AG09319 (cell line): ENCODE measurements around the genes MAG, KRTDAP, RBM42 and TBCB.

GRCh38 chr19:35110869-35111424, 4.7 kb upstream of the FXYD3 start:
- RRBS, result no CpG with 5 or more reads among the region's 10 CpGs

DNA sequence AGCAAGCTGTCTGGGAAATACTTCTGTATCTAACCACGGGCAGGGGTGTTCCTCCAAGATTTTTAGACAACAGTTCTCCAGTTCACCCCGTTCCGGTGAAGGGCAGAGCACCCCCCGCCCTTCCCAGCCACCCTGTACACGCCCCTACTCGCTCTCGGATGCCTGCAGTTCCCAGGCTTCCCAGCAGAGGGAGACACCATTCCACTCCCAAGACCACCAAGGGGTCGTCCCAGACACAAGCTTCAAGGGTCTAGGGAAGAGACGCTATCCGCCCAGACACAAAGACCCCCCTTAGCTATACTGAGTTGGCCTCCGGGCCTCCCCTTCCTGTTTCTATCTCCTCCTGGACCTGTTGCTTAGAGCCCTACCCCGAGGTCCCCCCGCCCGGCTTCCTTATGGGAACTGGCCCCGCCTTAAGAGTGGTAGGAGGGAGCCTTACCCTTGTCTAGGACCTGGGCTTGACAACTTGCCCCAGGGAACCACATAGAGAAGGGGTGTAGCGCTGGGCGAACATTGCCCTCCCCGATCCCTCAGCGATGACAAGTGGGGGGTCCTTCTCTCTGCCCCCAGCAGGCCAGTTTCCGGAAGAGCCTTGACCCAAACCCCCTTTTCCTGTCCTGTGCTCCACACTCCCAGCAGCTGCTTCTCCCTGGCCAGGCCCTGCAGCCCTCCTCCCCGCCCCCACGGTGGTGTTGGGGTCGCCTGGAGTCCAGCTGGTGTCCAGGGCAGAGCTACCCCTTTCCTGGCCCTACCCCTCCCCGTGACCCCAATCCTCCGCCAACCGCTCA, 836 bp upstream of the FXYD3 start:
- RRBS, result 4% methylated on average over 4 of the region's 26 CpGs

DNA sequence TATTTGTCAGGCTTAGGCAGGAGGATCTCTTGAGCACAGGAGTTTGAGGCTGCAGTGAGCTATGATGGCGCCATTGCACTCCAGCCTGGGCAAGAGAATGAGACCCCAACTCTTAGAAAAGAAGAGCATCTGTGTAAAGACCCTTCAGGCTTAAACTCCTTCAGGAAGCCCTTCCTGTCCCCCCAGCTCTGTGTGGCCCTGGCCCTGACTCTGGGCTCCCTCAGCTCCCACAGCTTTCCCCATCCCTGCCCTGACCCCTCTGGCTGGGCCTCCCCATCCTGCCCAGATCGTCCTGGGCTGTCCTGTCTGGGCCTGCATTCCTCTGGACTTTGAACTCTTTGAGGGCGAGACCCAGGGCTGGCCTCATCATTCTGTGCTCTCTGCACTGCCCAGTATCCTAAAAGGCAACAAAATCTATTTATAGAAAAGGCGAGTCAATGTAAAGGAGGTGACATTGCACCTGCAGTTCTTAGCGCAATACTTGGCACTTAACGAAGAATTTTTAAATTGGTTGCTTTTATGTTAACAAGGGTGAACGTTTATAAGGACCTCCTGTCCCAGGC, 4.2 kb downstream of the LGI4 start:
- RRBS, result no CpG with 5 or more reads among the region's 7 CpGs

GRCh38 chr19:35138419-35138724, 252 bp upstream of the FXYD1 start:
- RRBS, result no CpG with 5 or more reads among the region's 7 CpGs

GRCh38 chr19:35156399-35157073, 2.0 kb downstream of the FXYD5 start:
- RRBS, result no CpG with 5 or more reads among the region's 9 CpGs

- RRBS, result no CpG with 5 or more reads among the region's 8 CpGs
Observed at GRCh38 chr19:35196782-35197367, 31.7 kb downstream of the FAM187B start.

DNA sequence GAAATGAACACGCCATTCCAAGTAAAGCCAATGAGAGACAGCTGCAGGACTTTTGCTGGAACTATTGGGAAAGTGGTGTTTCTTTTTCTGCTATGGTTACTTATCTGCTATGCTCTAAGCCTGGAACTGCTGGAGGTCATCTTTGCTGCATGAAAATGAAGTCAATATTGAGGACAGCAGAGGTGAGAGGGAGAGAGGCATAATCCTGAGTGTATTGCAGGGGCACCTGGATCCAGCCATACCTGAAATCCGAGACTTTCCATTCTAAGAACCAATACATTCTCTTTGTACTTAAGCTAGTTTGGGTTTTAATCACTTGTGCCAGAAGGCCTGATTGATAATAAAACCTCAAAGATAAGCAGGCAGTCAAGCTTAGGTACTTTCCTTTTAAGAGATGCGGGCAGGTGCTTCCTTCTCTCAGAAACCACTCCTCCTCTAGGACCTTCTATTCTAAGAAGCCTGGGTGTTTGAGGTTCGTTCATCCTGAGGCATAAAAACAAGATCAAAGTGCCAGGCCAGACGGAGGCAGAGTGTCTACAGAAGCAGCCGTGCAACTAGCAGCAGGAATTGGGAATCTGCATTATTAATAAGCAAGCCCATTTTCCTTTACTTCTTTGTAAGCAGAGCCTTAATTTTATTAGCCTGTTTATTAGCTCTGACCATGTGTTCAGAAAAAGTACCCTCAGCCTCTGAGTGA, 22.2 kb downstream of the FAM187B start:
- RRBS, result no CpG with 5 or more reads among the region's 6 CpGs

DNA sequence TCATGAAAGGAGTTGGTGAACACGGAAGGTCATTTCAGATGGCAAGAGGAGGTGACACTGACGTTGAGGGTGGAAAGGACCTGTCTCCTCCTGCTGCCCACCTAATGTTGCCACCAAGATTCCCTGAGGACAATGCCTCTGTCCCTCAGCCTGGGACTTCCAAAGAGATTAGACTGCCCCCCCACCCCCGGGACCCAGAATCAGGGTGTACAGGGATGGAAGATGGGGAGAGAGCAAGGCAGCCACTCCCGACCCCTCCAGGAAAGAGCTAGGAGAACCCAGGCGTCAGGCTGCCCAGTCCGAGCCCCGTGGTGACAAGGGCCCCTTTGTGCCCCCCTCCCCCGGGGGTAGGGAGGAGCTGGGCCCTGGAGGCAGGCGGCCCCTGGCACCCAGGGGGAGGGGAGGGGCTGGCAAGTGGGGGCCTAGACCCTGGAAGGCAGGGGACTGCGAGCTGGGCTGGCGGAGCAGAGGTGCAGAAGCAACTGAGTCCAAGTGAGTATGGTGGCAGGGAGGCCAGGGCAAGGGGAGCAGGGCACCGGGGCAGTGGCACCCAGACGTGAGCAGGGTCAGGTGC, at the start of gene MAG:
Gene MAG, plus strand, starts transcription at position 449 of the 574 bp plus-strand sequence.
- RRBS, result no CpG with 5 or more reads among the region's 13 CpGs

DNA sequence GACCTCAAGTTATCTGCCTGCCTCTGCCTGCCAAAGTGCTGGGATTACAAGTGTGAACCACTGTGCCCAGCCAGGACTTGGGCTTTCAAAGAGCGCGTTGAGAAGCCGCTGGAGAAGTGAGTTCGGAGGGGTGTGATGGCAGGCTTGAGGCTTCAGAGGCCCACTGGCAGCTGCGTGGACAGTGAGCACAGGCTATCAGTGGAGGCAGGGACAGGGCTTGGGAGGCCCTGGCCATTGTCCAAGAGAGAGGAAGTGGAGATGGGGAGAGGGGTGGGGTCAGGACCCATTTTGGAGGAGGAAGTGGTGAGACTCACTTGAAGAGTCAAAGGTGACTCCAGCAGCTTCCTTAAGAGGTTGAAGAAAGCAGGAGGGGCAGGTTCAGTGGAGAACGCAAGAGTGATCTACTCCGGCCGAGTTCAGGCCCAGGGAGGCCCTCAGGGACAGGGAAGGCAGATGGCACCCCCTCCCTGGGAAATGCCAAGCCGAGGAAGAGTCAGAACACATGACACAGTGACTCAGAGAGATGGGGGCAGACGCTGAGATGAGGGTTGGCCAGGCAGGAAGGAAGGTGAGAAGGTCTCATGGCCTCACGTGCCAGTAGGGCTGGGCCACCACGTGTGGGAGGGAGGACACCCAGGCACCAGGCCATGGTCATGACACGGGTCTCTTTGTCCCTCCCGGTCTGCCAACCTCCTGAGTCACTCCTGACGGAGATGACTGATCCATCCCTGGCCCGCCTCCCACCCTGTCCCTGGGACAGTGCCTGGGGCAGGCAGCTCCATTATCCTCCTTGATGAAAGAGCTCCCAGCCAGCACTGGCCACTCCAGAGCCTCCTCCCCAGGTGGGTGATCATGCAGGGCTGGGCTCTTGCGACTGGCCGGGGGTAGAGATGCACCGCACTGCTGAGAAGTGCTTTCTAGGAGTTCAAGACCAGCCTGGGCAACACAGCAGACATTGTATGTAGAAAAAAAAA, 10.1 kb upstream of the CD22 start:
- RRBS, result no CpG with 5 or more reads among the region's 19 CpGs

- RRBS, result no CpG with 5 or more reads among the region's 3 CpGs
Observed at GRCh38 chr19:35399307-35399627, 28.4 kb downstream of the GPR42 start.

DNA sequence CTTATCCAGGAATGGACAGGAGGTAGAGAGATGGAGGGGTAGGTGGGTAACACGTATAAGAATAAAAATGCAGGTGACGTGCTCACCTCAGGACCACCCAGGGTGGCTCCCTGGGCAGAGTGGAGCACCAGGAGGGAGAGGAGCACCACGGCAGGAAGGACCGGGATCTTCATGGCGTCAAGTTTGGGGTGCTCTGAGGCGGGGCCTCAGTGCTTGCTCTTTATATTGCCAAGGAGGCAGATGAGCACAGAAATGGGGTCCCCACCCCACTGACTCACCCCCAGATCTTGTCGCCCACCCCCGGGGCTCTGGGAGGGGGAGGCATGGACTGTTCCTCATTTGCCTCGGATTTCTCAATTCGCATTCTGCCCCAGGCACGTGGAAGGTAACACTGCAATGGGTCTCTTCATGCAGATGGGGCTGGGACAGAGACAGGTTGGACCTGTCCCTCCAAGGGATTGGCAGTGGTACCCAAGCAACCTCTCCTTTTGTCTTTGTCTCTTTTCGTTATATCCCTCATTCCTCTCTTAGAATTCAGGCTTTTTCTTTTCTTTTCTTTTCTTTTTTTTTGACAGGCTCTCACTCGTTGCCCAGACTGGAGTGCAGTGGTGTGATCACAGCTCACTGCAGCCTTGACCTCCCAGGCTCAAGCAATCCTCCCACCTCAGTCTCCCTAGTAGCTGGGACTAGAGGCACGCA, at the start of gene KRTDAP:
Gene KRTDAP, minus strand, starts transcription at position 195 of the 699 bp plus-strand sequence.
- RRBS, result no CpG with 5 or more reads among the region's 14 CpGs

DNA sequence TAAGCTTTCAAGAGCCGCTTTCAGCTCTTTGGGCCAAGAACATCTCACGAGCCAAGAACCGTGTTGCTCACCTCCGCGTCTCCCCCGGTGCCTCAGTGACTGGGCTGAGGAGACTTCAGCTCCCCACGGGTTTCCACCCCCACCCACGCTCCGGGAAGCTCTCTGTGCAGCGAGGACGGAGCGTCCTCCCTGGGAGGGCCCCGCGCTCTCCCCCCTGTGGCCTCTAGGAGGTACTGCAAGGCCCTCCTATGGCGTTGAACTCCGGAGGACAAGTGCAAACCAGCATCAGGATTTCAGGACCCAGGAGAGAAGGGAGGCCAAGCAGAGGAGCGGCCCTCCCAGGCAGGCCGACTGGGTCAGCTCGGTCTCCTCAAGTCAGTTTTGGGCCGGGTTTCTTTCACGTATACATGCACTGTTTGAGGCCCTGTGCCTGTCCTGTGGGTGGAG, 5.1 kb upstream of the KRTDAP start:
- RRBS, result 3% methylated on average over 4 of the region's 21 CpGs

DNA sequence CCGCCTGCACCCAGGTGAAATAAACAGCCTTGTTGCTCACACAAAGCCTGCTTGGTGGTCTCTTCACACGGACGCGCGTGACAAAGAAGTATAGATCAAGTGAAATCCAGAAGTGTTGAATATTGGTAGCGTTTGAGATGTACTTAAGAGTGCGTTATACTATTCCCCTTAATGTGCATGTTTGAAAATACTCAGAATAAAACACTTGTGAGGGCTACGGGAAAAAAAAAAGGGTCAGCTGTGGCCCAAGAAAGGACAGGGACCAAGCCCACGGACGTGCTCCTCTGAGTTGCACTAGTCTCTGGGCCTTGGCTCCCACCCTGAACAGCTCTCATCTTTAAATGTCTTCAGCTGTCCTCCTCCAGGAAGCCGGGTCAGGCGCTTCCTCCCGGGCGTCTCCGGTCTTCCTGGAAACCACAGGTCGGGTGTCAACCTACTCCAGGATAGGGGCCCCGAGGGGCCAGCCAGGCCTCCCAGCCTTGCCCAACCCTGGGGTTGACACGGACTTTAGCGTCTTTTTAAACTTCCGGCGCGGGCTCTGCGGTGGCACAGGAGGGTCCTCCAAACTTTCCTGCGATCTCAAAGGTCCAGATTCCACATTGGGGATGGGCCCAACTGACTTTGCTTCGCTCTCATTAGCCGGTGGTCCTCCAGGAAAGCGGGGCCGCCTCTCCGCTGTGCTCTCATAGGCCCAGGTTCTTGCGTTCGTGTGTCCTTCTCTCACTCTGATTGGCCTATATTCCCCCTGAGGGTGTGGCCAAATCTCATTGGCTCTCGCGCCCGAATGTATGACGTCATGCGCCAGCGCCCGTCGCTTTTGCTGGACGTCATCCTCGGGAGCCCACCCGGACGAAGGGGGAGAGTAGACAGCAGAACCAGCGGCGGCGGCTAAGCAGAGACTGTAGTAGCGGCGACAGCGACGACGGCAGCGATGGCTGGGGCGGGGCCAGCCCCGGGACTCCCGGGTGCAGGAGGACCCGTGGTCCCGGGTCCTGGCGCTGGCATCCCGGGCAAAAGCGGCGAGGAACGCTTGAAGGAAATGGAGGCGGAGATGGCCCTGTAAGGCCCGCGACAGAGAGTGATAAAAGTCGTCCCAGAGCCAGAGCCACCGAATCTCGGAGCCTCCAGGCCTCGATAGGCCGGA, at the start of gene RBM42:
Gene RBM42, plus strand, starts transcription at position 814 of the 1,144 bp plus-strand sequence.
- RRBS, result no CpG with 5 or more reads among the region's 70 CpGs

- RRBS, result no CpG with 5 or more reads among the region's 26 CpGs
Observed at GRCh38 chr19:35719251-35719810, 1.5 kb downstream of the KMT2B start.

GRCh38 chr19:35772049-35772593, 3.2 kb upstream of the ARHGAP33 start:
- RRBS, result no CpG with 5 or more reads among the region's 10 CpGs

GRCh38 chr19:35843662-35844252, 8.5 kb downstream of the NPHS1 start:
- RRBS, result 10% methylated on average over 3 of the region's 26 CpGs

DNA sequence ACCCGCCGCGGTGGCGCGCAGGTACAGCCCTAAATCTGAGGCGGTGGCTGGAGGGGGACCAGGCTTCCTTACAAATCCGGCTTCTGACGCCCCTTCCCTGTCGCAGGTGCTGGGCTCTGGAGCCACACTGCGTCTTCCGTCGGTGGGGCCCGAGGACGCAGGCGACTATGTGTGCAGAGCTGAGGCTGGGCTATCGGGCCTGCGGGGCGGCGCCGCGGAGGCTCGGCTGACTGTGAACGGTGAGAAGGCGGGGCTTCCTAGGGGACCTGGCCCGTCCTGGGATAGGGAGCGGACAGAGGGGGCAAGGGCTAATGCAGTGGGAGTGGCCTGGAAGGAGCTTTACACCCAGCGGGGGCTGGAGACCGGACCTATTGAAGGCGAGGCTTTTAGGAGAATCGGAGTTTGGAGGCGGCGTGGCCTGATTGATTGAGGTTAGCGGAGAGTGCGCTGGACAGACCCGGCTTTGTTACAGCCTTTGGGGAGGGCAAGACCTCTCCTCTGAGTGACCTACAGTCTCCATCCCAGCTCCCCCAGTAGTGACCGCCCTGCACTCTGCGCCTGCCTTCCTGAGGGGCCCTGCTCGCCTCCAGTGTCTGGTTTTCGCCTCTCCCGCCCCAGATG, 4.4 kb downstream of the KIRREL2 start:
- RRBS, result 10% methylated on average over 6 of the region's 40 CpGs

DNA sequence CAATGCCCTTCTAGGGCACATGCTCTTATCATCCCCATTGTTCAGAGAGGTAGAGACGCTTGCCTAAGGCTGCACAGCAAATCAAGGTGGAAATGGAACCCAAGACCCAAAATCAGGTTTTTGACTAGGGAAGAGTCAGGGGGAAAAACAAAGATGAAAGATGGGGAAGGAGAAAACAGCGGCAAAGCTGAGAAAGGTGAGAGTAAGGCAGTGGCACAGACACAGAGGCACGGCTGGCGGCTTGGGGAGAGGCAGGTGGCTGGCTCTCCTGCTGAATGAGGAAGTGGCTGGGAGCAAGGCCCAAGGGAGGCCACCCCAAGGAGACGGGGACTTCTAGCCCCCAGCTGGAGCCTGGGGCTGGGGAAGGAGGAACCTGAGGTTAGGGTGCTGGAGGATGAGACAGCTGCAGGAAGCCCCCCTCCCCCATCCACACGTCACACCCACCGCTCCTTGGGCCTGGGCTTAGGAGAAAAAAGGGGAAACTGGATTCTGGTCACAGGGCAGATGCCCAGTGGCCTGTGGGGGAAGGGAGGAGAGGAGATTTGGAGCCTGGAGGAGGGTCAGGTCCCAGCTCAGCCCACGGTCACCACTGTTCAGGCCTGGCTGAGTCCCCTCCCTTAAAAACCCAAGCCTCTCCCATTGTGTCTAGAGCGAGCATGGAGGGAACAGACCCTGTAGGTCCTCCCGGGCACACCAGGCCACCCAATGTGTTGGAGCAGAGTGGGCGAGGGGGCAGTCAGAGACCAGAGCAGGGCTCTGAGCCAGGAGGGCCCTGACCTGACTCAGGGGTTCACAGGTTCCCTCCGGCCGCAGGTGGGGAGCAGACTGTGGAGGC, 1.2 kb upstream of the TYROBP start:
- RRBS, result no CpG with 5 or more reads among the region's 13 CpGs

DNA sequence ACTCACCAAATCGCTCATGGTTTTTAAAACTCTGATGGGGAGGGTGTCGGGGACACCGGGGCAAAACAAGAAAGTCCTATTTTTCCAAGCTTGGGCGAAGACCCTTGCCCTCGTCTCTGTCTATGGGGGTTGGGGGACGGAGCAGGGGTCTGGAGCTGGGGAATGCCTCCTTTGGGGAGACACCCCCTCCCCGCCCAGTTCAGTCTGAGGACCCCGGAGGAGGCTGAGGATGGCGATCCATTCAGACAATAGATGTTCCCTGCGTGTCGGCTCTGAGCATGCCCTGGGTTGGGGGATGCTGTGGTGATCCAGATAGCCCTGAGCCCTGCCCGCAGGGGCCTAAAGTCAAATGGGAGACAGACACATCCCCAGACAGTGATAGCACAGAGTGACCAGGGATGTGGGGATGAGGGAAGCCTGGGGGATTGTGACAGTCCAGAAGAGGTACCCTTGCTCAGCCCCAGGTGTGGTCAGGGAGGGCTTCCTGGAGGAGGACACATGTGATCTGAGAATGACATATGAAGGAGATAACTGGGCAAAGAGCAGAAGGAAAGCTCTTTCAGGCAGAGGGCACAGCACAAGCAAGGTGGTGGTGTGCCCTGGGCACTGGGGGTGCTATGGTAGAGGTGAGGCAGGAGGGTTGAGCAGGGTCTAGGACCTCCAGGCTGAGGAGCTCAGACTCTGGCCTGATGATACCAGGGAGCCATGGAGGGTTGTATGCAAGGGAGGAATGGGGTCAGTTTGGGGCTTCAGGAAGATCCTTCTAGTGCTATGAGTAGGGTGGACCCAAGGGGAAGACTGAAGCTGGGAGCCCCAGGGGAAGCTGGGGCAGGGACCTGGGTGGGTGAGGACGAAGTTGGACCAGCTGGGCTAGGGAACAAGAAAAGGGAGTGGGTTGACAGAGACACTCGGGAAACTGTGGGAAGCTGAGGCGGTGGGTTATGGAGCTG, 9.2 kb downstream of the LRFN3 start:
- RRBS, result 95% methylated on average over 2 of the region's 15 CpGs

DNA sequence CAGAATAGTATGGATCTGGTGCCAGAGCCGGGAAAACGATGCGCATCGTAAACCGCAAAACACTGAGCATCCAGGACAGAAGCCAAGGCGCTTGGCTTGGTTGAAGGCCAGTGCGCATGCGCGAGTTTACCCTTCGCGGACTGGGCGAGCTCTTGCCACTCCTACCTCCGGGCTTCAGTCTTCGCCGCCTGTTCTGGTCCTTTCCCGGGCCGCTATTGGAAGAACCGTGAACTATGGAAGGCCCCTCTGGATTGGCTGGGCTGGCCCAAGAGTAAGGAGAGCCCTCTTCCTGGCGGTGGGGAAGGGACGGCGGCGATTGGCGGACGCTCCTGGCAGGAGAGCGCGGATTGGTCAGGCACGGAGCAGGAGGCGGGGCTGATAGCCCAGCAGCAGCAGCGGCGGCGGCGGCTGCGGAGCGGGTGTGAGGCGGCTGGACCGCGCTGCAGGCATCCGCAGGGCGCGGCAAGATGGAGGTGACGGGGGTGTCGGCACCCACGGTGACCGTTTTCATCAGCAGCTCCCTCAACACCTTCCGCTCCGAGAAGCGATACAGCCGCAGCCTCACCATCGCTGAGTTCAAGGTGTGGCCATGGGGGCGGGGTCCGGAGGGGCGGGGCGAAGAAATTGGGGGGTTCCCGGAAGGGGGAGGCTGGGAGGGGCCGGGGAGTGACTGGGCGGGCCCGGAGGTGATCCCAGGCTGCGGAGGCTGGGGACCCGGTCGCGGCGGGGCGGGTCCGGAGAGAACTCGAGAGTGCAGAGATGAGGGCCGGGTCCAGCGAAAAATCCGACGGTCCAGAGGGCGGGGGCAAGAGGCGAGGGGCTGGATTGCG, at the start of gene TBCB:
Gene TBCB, plus strand, starts transcription at position 375 of the 830 bp plus-strand sequence.
- RRBS, result no CpG with 5 or more reads among the region's 72 CpGs